Omental fat pad (tissue), 4 donors: ENCODE data around the gene MLEC.

DNA sequence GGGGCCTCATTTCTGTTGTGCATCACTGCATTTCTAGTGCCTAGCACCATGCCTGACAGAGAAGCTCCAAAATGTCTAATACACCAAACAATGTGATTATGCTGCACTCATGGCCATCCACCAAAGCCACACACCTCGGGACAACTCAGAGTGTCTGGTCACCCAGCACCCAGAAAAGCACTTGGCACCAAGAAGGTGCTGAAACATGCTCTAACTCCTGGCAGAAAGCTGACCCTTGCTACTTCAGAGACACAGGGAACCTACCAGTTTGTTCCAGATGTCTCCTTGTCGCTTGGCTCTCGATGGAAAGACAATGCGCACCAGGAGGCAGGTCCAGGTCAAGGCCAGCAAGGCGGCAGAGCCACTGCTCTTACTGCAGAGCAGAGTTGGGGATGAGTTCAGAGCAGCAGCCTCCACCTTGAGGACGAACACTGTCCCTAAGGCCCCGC lies 11.2 kb downstream of the GCN1 start:
- PRO-cap, result no peak
- RAMPAGE, long total RNA, 4 experiments, result no peak in any of the 4 experiments

DNA sequence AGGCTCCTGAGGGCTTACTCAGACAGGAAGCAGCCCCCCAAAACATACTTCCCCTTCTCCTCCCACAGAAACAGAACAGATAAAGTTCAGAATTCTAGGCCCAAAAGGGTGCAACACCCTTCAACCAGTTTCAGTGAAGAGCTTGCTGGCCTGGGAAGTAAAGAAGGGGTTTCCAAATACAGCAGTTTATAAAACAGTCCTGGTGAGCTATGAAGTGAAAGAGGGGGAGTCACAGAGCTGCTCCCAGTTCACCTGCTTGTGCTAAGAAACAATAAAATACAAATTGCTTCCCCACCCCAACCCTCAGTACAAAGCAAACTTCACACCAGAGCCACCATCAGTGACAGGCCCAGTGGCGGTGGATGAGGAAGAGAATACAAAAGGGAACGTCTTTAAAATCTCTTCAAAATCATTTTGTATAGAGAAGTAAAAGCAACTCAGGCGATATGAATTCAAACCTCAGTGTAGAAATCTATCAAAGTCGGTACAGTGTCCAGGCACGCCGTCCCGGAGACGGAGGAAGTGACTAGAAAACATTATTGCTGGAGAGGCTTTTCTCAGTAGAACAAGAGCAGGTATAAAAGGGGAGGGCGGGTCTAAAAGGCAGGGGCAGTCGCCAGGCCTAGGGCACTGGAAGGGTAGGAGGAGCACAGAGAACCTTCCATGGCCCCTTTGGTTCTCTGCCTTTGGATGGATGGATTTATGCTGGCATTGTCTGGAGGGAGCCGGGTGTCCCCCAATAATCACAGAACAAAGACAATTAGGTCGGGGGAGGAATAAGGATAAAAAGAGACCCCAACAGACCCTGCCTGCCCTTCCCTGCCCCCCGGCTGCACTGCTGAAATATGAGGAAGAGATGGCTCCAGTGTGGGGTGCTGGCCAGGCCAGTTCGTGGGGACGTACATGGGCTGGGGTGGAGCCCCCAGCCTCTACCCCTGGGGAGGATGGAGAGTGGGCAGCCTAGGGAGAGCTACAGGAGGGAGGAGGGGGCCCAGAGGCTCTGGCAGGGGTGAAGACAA lies 10.5 kb upstream of the RPLP0 start:
- PRO-cap, result no peak
- RAMPAGE, long total RNA, 4 experiments, result no peak in any of the 4 experiments

GRCh38 chr12:120263021-120263785 lies 2.3 kb downstream of the PXN start:
- PRO-cap, result no peak
- RAMPAGE, long total RNA, 4 experiments, result no peak in any of the 4 experiments

GRCh38 chr12:120293412-120293854 lies 8.7 kb upstream of the SIRT4 start:
- PRO-cap, result no peak
- RAMPAGE, long total RNA, 4 experiments, result no peak in any of the 4 experiments

GRCh38 chr12:120365720-120366522 lies 3.0 kb downstream of the MSI1 start:
- PRO-cap, result no peak
- RAMPAGE, long total RNA, 4 experiments, result no peak in any of the 4 experiments

- PRO-cap, result no peak
- RAMPAGE, long total RNA, 4 experiments, result no peak in any of the 4 experiments
Measured at GRCh38 chr12:120366964-120367900, 1.7 kb downstream of the MSI1 start.

- PRO-cap, result no peak
- RAMPAGE, long total RNA, 4 experiments, result no peak in any of the 4 experiments
Measured at GRCh38 chr12:120454865-120455628, 8.8 kb downstream of the GATC start.

GRCh38 chr12:120536418-120536966 lies 2.3 kb downstream of the RNF10 start:
- PRO-cap, result no peak
- RAMPAGE, long total RNA, 4 experiments, result no peak in any of the 4 experiments

DNA sequence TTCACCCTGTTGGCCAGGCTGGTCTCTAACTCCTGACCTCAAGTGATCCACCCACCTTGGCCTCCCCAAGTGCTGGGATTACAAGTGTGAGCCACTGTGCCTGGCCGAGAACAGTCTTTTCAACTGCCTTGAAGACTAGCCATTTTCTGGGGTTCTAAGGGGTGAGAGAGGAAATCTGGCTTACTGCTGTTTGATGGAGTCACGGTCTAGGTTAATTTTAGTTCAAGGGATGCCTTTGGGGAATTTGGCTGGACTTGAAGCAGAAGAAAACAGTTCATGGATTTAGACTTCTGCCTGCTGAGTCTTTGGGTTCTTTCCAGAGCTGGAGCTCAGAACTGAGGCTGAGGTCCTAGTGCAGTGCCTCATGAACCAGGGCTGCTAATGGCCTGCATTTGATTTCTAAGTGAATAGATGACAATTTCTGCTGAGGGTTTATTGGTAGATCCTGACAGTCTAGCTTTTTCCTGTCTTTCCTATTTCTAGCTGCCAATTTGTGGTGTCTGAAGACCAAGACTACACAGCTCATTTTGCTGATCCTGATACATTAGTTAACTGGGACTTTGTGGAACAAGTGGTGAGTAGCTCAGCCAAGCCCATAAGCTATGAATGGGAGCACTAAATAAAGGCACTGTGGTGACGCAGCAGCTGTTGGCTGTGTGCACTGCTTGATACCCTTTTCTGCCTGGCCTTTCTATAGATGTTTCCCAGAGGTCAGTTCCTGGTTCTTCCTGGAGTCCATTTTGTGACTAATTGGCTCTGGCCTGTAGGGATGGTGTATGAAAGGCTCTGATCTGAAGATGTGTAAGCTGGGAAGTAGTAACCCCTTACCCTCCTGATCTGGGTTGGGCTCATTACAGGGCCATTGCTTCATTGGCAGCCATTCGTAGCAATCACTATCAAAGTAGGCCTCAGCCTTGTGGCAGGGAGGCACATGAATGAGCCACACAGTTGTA lies 20.4 kb downstream of the RNF10 start:
- PRO-cap, result no peak
- RAMPAGE, long total RNA, 4 experiments, result no peak in any of the 4 experiments

GRCh38 chr12:120574038-120574530 lies 7.1 kb downstream of the POP5 start:
- PRO-cap, result no peak
- RAMPAGE, long total RNA, 4 experiments, result no peak in any of the 4 experiments

- PRO-cap, result no peak
- RAMPAGE, long total RNA, 4 experiments, result no peak in any of the 4 experiments
Measured at GRCh38 chr12:120599030-120599585, 17.9 kb upstream of the POP5 start.

DNA sequence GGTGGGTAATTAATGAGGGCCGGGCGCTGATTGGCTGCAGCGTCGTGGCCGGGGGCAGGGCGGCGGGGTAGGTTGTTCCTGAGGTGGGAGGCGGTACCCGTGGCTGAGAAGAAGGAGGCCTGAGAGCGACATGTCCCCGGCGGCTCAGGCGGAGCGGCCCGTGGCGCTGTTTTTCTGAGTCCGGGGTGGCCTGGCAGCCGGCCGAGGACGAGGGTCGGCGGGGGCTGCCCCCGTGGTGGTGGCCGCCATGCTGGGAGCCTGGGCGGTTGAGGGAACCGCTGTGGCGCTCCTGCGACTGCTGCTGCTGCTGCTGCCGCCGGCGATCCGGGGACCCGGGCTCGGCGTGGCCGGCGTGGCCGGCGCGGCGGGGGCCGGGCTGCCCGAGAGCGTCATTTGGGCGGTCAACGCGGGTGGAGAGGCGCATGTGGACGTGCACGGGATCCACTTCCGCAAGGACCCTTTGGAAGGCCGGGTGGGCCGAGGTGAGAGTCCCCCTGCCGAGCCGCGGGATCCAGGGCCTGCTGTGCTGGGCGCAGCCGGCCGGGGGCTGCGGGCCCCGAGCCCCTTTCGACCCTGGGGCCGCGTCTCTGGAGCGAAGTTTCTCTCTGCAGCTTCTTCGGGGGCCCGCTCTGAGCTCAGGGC lies at the start of gene MLEC:
MLEC (plus strand) TSS at position 100 of the 642 bp plus-strand sequence.
- PRO-cap, result bidirectional peak, plus-strand start at position 103 of the sequence, minus-strand start outside the sequence
- RAMPAGE, long total RNA, 4 experiments, result no peak in any of the 4 experiments

DNA sequence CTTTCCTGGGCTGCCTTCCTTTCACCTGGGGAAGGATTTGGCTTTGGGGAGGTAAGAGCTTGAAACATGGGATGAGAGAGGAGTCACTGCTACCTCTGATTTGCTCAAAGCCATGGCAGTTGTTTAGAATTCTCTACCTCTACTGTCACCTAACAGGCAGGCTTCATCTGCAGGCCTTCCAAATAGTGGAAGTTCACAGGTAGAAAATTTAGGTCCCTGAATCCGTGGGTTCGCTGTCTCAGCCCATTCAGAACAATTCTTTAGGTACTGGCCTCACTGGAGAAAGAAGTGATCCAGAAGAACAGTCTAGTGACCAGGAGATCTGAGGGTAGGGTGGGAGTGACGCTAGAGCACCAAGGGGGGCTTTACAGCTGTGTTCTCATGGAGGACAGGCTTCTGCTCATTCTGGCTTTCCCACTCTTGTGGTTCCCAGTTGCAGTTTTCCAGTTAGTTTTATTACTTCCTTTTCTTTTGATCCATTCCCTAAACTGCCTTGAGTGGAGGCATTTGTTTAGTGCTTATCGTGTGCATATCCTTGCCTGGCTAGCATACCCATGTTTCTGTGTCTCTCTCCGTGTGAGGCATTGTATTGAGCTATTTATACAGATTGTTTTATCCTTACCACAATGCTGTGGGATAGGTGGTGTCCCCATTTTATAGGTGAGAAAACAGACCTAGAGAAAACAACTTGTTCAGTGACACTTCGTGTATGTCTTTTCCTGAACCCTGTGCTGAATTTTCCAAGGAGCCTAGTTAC lies 3.9 kb downstream of the MLEC start:
- PRO-cap, result no peak
- RAMPAGE, long total RNA, 4 experiments, result no peak in any of the 4 experiments

- PRO-cap, result no peak
- RAMPAGE, long total RNA, 4 experiments, result no peak in any of the 4 experiments
Measured at GRCh38 chr12:120711286-120711820, 1.1 kb downstream of the UNC119B start.

DNA sequence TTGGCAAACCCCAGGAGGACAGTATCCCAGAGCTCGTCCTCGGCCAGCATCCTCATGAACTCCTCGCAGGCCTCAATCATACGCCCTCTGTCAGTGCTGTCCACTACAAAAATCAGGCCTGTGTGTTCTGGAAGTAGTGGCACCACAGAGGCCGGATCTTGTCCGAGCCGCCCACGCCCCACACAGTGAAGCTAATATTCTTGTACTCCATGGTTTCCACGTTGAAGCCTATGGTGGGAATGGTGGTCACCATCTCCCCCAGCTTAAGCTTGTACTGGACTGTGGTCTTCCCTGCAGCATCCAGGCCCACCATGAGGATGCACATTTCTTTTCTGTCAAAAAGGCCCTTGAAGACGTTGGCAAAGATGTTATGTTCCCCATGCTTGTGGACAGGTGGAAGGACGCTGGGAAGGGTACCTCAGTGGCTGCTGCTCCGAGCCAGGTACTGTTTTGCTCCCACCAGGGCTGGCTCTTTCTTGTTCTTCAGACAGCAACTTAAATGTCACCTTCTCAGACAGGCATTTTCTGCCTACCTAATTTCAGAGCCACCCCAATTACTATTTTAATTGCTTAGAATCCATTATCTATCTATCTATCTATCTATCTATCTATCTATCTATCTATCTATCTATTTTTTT lies 58.8 kb downstream of the SPPL3 start:
- PRO-cap, result no peak
- RAMPAGE, long total RNA, 4 experiments, result no peak in any of the 4 experiments

DNA sequence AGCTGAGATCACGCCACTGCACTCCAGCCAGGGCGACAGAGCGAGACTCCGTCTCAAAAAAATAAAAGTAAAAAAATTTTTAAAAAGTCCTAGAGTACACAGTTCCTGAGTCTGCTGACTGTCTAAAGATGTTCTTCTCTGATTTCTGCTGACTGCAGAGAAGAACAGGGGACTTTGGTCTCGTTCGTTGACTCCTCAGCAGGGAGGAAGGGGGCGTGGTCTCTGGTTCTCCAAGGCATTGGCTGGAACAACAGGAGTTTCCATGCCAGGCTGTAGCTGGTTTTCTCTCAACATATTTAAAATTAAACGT lies 16.8 kb upstream of the HNF1A start:
- PRO-cap, result no peak
- RAMPAGE, long total RNA, 4 experiments, result no peak in any of the 4 experiments

DNA sequence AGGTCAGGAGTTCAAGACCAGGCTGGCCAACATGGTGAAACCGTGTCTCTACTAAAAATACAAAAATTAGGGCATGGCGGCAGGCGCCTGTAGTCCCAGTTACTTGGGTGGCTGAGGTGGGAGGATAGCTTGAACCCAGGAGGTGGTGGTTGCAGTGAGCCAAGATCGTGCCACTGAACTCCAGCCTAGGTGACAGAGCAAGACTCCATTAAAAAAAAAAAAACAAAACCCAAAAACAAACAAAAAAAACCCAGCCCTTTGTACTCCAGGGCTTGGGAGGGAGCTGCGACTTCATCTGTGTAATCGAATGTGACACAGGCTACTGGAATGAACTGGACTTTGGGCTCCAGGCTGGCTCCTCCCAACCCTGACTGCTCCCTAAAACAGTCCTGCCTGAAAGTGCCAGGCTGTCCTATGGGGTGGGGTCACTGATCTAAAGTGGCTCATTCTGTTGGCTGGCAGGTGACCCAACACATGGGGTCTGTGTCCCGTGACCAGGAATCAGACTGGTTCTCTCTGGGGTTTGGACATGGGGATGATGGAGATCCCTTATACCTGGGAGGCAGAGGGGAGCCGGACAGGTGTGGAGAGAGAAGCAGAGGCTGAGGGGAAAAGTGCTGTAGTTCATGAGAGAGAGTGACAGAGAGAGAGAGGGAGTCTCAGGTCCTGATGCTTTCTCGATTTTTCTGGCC lies 9.4 kb upstream of the C12orf43 start:
- PRO-cap, result no peak
- RAMPAGE, long total RNA, 4 experiments, result no peak in any of the 4 experiments

GRCh38 chr12:121113859-121114226 lies 18.8 kb upstream of the P2RX7 start:
- PRO-cap, result no peak
- RAMPAGE, long total RNA, 4 experiments, result no peak in any of the 4 experiments

- PRO-cap, result no peak
- RAMPAGE, long total RNA, 4 experiments, result no peak in any of the 4 experiments
Measured at GRCh38 chr12:121230750-121231014, 20.8 kb downstream of the P2RX4 start.

DNA sequence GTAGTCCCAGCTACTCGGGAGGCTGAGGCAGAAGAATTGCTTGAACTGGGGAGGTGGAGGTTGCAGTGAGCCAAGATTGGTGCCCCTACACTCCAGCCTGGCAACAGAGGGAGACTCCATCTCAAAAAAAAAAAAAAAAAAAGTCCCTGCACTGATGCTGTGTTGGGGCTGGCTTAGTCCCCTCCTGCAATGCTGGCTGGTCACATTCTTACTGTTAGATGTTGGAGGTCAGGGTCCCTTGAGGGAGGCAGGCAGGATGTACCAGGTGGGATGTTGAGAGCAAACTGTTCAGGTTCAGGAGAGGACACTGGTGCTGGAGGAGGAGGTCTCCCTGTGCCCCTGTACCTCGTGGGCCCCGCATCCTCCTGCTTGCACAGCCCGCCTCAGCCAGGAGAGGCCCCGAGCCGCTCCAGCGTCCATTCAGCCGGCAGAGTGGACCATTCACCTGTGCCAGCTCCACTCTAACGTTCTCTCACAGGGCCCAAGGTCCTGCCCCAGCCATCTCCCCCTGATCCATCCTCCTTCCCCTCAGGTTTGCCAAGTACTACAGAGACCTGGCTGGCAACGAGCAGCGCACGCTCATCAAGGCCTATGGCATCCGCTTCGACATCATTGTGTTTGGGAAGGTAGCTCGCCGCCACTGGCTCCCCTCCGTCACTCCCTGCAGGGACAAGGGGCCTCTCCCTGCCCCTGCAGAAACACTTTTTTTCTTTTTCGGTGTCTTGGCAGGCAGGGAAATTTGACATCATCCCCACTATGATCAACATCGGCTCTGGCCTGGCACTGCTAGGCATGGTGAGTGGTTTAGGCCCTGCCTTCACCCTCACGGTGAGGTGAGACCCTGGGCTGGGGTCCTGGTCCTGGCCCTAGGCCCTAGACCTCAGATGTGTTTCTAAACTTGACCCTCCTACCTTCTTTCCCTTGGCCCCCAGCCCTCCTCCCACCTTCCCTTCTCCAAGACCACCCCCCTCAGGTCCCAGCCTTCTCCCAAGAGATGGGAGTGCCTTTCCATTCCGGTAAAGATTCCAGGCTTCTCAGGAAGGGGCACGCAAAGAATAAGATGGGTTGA lies 22.3 kb downstream of the P2RX4 start:
- PRO-cap, result no peak
- RAMPAGE, long total RNA, 4 experiments, result no peak in any of the 4 experiments